Cardiac fibroblast (primary cell): ENCODE results near the gene TAS2R16.

- RRBS: no CpG with 5 or more reads among the region's 10 CpGs
Measured at GRCh38 chr7:121620796-121621345, 224.8 kb upstream of the FAM3C start.

GRCh38 chr7:121714537-121714894 is 158.4 kb upstream of the PTPRZ1 start:
- RRBS: no CpG with 5 or more reads among the region's 1 CpG

DNA sequence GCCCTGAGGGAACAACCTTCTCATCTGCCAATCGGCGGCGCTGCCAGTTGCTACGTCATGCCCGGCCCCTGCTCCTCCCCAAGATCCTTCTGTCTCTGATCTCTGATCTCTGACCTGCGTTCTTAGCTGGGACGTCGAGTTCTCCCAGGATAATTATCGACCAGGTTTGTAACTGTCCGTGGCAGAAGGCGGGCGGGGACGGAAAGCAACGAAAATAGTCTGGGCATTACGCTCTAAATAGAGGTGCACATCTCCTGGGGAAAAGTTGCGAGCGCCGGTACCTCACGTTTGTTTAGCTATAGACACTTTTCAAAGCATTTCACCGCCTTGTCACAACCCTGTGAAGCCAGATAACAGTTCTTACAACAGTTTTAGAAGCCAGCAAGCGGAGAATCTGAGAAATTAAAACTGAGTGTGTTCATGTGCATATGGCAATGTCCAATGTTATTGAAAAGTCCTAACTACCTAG is 318 bp upstream of the AASS start:
- RRBS: no CpG with 5 or more reads among the region's 21 CpGs

DNA sequence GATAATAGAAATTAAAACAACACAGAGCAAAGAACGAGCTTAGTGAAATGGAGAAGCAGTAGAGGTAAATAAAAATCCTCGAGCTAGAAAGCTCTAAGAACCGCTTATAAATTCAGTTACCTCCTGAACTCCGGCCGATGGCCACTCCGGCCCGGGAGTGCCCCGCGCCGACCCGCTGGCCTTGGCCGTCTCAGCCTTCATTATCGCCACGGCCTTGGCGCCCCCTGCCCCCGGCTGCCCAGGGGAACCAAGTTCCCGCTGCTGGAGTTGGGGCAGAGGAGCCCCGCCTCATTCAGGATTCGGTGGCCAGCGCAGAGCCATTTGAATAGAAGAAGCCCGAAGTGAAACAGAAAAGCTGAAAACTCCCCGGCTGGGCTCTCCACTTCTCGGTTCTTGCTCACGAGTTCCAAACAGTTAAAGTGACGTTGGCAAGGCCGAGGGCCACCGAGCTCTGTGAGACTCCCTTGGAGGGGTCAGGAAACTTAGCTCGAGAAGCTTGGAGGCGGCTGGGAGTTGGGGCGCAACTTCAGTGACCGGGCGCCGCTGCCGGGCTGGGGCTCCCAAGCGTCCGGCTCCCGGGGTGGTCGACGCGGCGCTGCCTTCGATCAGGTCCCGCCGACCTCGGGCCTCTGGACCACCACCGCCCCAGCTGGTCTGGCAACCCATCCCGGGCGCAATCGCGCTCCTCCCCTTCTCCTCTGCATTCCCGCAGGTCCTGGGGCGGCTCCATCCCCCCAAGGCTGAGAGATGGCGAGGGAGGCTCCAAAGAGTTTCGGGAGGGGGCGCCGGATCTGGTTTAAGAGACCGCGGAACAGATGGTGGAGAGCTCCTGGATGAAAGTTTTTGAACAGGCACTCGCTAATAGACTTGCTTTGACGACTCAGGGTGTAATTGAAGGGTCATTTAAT is 5.8 kb upstream of the FEZF1 start:
- RRBS: 1% methylated on average over 18 of the region's 60 CpGs

DNA sequence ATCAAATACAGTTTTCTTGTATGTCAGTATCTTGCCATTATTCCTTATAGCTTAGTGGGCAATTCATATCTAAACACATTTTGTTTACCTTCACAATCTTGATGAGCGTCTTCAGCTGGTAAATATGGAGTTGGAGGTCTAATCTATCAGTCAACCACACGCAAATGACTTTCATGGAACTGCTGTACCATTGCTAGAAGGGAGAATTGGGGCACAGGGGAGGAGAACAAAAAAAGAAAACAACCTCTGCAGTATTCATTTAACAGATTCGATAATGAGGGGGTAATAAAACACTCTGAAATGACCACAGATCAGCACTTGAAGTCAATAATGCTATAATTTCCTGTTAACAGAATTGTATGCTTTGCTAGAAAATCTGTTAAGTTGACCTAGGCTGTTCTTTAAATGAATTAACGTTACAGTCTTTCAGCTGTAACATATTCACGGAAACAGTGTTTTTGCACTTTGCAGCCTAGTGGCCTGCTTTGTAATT is 20.9 kb upstream of the FEZF1 start:
- RRBS: no CpG with 5 or more reads among the region's 5 CpGs

- RRBS: no CpG with 5 or more reads among the region's 3 CpGs
Measured at GRCh38 chr7:122848122-122848719, 38.0 kb downstream of the CADPS2 start.

GRCh38 chr7:122913617-122914114 is 27.4 kb upstream of the CADPS2 start:
- RRBS: no CpG with 5 or more reads among the region's 16 CpGs

DNA sequence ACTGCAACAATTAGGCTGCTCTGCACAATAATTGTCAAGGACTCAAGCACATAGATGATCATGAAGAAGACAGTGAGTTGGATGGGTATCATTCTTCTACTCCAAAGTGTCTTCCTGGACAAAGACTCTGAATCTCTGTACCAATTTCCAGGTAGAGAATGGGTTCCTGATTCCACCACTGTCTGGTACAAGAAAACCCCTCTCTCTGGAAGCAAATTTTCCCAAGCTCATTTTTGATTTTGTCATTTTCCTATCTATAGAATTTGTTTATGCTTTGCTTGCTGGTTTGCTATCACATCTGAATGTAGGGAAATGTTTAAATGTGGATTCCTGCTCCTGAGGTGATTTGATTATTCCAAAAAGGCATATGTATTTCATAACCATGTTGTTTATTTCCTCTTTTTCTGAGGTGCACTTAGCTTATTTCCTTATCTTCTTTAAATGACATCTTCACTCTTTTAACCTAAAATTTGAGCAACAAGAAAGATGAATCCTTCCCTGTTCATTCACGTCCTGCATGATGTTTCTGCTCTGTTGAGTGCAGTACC is at the start of gene TAS2R16:
Gene TAS2R16, minus strand, starts transcription at position 158 of the 548 bp plus-strand sequence.
- RRBS: no CpG with 5 or more reads among the region's 1 CpG

DNA sequence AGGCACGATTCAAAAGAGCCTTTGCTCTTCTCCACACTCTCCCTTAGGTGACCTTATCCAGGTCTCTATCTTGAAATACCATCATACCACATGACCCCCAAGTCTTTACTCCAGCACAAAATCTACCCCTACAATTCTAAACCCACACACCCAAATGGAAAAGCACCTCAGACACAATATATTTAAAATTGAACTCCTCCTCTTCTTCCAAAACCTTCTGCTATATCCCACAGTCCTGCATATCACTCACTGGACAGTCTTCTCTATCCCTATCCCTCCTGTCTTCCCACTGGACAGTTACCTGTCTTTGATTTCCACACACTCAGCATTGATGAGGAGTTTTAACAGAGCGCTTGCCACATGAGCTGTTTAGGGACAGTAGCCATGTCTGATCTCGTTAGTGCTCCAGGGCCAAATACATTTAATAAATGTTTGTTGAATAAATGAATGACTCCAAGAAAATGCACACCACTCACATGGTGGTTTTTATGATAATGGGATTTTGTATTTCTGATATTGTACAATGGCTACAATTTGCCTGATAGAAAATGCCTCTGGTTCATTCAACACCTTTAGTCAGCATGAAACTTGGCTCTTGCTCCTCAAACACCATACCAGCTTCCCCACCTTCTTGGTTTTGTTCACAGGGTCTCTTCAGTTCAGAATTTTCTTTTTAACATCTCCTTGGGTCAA is 15.9 kb downstream of the LMOD2 start:
- RRBS: no CpG with 5 or more reads among the region's 3 CpGs

GRCh38 chr7:123763134-123763462 is 14.3 kb upstream of the WASL start:
- RRBS: no CpG with 5 or more reads among the region's 25 CpGs

- RRBS: no CpG with 5 or more reads among the region's 4 CpGs
Measured at GRCh38 chr7:124992863-124993529, 63.4 kb upstream of the POT1 start.

GRCh38 chr7:125355717-125356312 is 426.2 kb upstream of the POT1 start:
- RRBS: no CpG with 5 or more reads among the region's 7 CpGs

DNA sequence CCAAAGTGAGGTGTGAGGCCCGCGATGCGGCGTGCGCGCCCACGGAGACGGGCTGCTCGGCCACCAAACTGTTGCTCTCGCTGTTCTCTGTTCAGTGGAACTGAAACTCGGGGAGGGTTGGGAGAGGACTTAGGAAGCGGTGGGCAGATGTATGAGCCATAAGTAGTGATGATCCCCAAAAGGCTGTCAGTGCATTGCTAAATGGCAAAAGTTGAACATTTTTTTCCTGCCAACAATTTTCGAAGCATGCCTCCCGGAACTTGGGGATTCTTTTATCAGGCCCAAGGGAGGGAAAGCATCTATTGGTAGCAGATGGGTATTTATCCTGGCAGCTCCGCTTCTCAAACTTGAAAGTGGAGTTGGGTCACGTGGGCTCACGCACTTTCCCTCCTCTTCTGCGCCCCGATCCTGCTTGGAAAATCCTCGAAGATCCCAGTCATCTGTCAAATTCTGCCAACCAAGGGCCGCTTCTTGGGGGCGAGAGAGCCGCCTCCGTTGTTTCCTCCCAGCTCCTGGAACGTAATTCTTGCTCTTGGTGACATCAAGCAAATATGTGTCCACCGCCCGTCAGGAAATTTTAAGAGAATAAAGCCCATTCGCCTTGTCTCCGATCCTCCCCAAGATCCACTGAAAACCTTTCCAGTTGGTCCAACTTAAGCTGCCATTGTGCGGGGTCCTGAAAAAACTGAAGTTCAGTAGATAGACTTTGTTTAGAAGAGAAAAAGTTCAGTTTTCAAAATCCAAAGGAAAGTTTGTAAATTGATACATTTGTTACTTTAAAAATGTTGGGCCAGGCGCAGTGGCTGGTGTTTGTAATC is 673 bp upstream of the ZNF800 start:
- RRBS: no CpG with 5 or more reads among the region's 31 CpGs

DNA sequence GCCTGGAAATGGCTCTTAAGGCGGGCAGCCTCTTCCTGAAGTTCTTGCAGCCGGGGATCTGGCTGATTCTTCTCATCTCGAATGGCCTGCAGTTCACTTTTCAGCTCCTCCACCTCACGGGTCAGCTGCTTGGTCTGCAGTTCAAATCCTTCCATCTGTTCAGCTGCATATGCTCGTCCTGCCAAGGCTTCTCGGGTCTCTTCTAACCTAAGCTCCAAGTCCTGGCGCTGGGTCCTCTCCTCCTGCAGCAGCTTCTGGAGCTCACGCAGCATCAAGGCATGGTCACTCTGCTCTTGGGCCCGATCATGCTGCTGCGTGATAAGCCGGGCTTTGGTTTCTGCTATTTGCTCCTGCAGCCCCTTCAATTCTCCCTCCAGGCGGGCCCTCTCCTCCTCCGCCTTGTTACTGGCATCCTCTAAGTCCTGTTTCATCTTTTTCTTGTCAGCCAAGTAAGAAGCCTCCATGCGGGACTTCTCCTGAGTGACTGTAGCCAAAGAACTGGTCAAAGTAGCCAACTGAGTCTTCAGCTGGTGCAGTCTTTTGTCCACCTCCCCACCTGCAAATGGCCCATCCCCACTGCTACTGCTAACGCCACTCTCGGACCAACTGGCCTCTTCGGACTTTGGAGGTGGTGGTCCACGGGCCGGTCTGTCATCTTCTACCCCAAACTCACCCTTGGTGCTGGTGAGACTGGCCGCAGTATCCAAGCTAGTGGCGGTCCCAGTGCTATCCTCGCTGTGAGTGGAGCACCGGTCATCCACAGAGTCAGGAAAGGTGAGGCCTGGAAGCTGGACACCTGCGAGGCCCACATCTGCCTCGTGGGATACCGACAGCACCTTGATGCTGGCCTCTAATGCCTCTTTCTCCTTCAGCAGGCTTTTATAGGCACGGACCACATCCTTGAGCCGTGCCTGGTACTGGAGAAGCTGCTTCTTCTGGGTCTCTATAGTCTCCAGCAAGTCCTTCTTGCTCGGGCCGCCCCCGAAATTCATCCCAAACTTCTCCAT is 917 bp downstream of the GCC1 start:
- RRBS: no CpG with 5 or more reads among the region's 31 CpGs

GRCh38 chr7:127650763-127652002 is 811 bp upstream of the SND1 start:
- RRBS: no CpG with 5 or more reads among the region's 62 CpGs

DNA sequence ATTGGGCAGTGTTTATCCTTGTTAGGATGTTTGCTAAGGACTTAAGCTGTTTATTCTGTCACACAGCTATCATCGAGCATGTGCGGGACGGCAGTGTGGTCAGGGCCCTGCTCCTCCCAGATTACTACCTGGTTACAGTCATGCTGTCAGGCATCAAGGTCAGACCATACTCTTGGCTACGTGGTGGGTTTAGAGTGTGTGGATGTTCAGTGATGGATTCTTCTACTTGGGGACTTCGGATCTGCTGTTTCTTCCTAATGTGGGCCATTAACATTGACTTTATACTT is 50.3 kb downstream of the SND1 start:
- RRBS: no CpG with 5 or more reads among the region's 5 CpGs

- RRBS: no CpG with 5 or more reads among the region's 2 CpGs
Measured at GRCh38 chr7:127781847-127782494, 130.0 kb downstream of the SND1 start.

- RRBS: no CpG with 5 or more reads among the region's 6 CpGs
Measured at GRCh38 chr7:128061925-128062432, 30.7 kb upstream of the LRRC4 start.

DNA sequence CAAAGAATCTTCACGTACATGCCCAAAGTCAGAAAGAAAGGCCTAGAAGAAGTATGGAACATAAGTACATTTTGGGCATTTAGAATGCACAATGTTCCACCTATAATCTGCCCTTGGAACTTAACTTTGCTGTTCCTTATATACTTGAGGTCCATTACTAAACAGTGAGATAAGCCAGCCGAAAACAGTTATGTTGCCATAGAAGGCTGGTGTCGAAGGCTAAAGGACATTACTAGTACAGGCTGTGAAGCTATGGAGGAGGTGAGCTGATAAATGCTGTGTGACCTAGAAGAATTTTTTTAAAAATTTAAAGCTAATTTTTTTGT is 19.9 kb downstream of the RBM28 start:
- RRBS: no CpG with 5 or more reads among the region's 3 CpGs

DNA sequence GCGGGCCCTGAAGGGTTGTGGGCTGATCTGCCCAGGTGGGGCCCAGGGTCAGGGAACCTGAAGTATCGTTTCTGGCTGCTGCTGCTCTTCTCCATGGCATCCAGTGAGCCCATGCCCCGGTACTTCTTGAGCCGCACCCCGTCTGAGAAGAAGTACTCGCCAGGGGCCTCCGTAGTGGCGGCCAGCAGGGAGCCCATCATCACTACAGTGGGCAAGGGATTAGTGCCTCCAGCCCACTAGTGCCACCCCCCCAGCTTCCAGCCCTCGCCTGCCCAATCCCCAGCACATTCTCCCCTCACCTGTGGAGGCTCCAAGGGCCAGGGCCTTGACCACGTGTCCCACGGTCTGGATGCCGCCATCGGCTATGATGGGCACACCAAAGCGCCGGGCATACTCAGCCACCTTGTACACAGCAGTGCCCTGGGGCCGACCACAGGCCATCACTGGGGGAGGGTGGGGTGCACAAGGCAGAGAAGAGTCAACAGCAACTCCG is 14.9 kb downstream of the IMPDH1 start:
- RRBS: no CpG with 5 or more reads among the region's 17 CpGs